ENCODE measurements around a stretch of chr9.

- CAGE, long polyA plus RNA: no peak
- RRBS: no CpG with 5 or more reads among the region's 7 CpGs
Measured at GRCh38 chr9:107755173-107755835, 265.7 kb upstream of the KLF4 start.

DNA sequence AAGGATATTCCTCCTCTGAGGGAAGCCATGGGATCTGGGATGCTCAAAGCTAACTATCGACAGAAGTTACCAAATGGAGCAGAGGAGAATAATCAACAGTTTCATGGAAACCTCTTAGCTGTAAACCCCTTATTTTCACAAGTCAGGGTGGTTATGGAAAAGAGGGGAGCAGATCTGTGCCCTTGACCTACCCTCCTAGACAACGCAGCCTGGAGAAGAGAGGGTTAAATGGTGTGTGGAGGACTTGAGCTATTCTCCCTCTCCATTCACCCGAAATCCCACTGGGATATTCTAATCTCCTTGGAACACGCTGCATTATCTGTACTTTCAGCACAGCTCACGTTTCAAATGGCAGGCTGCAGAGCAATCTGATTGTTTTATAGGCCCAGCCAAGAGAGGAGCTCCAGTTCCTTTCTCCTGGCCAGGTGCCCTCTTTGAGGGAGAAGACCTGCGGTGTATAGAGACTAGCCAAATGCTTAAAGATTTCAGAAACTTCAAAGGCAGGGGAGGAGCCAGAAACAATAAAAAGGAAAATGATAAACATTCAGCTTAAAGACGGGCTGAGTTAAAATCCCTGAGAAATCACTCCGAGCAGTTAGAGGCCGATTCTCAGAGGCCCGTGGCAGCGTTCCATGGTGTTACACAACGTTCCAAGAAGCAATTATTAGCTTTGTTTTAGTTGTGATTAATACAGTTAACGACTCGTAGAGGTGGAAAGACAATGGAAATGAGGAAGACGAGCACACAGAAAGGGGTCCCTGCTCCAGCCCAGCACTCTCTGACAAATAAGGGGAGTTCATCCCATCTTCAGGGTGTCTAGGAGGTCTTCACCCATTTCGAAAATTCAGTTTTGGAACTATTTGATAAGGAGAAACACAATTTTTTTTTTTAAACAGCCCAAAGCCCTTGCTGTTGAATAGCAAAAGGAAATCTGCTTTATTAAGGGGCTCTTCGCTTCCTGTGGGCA lies 564.1 kb upstream of the KLF4 start:
- CAGE, long polyA plus RNA: no peak
- RRBS: no CpG with 5 or more reads among the region's 17 CpGs

DNA sequence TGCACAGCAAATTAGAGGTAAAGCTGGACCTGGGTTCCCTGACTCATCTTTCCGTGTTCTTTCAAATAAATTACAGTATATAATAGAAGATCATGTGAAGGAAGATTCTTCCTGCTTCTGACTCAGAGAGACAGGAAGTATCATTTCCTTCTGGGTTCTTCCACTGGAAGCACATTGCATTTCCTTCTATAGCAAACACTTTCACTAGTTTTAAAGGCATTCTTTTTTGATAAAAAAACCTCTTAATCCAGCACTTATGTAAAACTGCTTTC lies 566.6 kb upstream of the KLF4 start:
- CAGE, long polyA plus RNA: no peak
- RRBS: no CpG with 5 or more reads among the region's 1 CpG

DNA sequence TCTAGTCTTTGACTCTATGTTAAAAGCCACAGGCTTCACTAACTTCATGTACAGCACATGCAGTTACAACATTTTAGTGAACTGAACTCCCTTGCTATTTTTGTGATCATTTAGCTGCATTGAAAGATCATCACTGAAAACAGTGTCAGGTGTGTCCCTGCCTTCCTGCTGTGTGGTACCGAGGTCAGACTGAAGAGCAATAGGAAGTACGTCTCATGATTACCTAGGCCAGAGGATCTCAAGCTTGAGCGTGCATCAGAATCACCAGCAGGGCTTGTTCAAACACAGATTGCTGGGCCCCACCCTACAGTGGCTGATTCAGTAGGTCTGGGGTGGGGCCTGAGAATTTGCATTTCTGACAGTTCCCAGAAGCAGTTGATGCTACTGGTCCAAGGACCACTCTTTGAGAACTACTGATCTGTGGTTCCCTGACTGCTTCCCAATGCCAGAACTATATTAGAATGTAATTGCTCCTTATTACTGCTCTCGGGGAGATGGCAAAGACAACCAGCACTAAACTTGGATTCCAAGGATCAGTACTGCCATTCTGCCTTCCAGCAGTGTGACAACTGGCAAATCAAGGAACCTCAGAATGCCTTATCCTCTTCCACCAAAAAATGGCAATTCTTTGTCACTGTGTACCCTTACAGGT lies 159.6 kb downstream of the ACTL7B start:
- CAGE, long polyA plus RNA: no peak
- RRBS: no CpG with 5 or more reads among the region's 4 CpGs

DNA sequence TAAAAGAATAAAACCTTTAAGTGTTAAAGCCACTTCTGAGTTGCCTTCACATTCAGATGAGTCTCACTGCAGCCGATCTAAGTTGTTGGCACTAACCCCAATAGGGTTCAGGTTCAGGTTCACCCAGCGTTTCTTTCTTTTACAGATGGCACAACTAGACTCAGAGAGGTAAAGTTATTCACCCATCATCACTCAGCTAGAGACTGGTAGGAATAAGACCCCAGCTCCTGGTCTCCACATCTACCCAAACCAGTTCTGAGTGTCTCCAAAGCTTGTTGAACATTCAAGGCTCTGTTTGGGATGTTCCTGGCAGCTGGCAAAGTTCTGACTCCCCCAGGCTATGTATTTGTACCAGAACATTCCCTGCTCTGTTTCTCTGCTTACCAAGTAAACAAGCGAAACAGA lies 146.0 kb downstream of the ACTL7B start:
- CAGE, long polyA plus RNA: no peak
- RRBS: no CpG with 5 or more reads among the region's 3 CpGs

DNA sequence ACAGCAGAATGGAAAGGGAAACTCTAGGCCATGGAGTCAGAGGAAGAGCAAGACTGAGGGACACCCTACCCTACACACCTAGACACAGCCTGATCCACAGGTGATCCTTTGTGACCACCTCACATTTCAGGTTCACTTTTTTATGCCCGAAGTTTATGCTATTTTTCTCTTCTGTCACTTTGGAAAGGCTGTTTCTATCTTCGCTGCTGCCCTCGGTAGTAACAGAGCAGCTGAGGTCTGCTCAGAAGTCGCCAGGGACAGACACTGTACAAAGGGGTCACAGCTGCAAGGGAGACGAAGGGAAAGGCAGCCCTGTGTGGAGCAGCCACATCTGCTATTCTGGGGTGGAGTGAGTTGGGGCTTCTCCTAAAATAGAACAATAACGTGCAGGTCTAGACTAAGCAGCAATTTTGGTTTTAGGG lies 72.5 kb downstream of the ACTL7B start:
- CAGE, long polyA plus RNA: no peak
- RRBS: no CpG with 5 or more reads among the region's 6 CpGs

DNA sequence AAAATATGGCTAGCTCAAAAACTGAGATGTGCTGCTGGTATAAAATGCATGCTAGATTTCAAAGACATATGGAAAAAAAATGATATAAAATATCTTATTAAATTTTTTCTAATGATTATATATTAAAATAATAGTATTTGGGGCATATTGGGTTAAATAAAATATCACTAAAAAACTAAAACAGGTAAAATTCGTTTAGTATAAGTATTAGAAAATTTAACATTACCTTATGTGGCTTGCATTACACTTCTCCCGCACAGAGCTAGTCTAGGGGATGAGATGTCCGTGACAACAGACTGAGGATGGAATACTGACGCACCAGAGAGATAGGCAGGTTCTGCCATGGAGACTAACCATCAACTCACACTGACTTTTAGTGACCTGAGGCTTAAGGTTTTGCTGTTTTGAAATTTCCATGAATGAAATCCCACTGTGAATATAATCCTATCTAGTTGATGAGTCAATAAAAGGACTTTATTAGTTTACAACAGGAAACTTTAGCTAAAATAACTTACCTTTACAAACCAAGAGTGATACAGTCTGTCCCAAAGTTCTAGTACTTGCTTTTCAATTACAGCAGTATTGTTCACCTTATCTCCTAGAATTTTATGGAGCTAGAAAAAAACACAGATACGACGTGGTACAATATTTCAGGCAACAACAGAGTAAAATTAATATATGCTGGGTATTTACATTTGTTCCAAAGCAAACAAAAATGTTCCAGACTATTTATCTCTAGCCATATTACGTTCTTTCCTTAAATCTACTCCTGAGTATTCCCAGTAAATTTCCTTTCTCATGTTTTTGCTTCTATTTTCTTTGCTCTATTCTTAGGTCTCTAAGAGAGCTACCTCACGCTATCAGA lies 46.8 kb upstream of the CTNNAL1 start:
- CAGE, long polyA plus RNA: no peak
- RRBS: no CpG with 5 or more reads among the region's 8 CpGs

DNA sequence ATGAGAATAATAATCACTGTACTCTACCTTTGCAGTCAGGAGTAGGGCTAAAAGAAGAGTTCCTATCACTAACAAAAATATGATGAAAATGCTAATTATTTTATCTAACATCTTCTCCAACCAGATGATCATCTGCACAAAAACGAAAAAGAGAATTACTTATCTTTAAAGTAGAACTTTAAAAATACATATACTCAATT lies 39.0 kb downstream of the TMEM245 start:
- CAGE, long polyA plus RNA: no peak
- RRBS: no CpG with 5 or more reads among the region's 1 CpG

- CAGE, long polyA plus RNA: no peak
- RRBS: no CpG with 5 or more reads among the region's 4 CpGs
Measured at GRCh38 chr9:109262852-109263220, 58.0 kb downstream of the EPB41L4B start.

GRCh38 chr9:109297791-109298276 lies 23.0 kb downstream of the EPB41L4B start:
- CAGE, long polyA plus RNA: no peak
- RRBS: no CpG with 5 or more reads among the region's 2 CpGs

DNA sequence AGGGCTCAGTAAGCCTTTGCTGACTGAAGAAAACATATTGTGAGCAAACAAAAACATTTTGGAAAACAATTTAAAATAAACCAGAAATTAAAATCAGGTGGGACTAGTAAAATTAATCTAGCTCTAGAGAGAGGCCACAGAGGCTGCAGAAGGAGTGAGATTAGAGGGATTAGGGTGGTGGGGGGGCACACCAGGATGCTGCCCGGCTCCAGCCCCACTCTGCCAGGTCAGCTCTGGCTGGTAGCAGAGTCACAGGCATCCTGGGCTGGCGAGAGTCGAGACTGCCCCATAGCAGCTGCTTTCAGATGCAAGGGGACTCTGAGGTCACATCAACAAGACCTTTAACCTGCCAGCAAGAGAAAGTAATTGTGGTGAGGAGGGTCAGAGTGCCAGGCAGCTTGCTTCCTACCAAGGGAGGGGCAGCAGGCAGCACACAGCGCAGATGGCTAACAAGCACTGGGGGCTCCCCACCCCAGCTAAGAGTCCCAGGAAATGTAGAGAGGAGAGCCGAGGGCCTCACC lies 7.5 kb downstream of the EPB41L4B start:
- CAGE, long polyA plus RNA: no peak
- RRBS: no CpG with 5 or more reads among the region's 5 CpGs

DNA sequence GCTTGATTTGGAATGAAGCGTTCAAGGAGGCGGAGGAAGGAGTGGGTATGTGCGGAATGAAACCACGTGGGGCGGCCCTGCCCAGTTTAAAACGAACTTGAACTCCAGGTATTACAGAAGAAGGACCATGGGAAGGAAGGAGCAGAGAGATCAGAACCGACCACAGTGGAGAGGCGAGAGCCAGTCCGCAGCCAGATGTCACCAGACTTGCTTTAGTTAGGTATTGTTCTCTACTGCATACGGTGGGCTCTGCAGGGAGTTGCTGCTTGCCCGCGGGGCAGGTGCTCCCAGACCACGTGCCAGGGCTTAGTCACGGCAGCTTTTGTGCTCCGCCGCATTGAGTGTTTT lies 35.1 kb upstream of the EPB41L4B start:
- CAGE, long polyA plus RNA: no peak
- RRBS: no CpG with 5 or more reads among the region's 16 CpGs

GRCh38 chr9:109440567-109441158 lies 57.4 kb downstream of the PTPN3 start:
- CAGE, long polyA plus RNA: no peak
- RRBS: no CpG with 5 or more reads among the region's 4 CpGs

DNA sequence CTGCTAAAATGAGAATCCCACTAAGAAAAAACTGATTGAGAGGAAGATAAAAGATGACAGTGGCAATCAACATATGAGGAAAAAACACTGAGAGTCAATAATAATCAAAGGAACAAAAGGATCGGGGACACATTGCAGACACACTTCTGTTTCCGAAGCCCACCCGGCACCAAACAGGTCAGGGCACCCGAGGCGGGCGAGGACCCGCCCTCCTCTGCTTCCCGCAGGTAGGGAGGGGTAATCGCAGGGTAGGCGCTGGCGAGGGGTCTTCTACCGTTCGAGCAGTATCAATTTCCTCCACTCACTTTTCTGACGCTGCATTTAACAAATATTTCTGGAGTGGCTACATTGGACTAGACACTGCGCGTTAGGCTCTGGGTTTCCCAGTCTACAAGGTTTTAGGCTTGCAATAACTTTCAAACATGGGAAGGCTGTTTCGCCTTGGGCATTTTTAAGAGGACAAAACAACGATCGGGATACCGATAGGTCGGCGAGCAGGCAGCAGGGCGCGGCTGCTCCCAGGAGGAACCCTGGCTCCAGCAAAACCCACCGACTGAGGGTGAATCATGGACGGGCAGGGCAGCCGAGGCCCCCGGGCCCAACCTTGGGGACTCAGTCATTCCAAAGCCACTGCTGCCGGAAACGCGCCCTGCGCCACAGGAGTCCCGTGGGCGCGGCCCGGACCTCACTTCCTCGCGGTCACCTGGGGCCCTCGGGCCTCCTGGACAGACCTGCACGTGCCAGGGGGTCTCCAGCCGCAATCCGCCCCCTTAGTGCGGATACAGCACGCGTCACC lies 1.1 kb downstream of the TXN start:
- CAGE, long polyA plus RNA: no peak
- RRBS: 1% methylated on average over 8 of the region's 45 CpGs

GRCh38 chr9:110650838-110651309 lies 17.7 kb upstream of the MUSK start:
- CAGE, long polyA plus RNA: no peak
- RRBS: no CpG with 5 or more reads among the region's 6 CpGs

DNA sequence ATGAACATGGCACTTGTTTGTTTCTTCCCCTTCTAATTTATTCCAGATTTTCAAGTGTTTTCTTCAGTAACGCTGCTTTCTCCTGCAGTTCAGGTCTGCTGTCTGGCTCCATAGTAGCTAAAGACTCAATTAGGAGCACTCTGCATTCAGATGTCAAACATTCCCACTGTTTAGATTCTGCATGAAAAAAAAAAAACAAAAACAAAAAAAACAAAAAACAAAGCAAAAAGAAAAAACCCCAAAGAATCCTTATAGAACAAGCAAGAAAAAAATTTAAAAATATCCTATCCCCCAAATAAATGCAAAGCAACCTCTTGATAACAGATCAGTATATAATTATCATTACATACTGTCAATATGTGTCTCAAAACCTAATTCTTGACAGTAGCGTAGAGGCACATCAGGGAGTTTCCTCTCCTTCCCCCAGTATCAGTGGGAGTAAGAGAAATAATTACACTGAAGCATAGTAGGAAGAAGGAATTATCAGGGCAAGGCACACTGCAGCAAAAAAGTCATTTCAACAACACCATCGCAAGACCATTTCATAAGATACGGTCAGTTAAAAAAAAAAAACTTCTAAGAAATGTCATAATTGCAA lies 32.1 kb upstream of the OR2K2 start:
- CAGE, long polyA plus RNA: no peak
- RRBS: no CpG with 5 or more reads among the region's 4 CpGs

GRCh38 chr9:111371466-111371909 lies 41.5 kb upstream of the OR2K2 start:
- CAGE, long polyA plus RNA: no peak
- RRBS: no CpG with 5 or more reads among the region's 5 CpGs

- CAGE, long polyA plus RNA: no peak
- RRBS: no CpG with 5 or more reads among the region's 7 CpGs
Measured at GRCh38 chr9:111436866-111437454, 47.2 kb downstream of the ECPAS start.

DNA sequence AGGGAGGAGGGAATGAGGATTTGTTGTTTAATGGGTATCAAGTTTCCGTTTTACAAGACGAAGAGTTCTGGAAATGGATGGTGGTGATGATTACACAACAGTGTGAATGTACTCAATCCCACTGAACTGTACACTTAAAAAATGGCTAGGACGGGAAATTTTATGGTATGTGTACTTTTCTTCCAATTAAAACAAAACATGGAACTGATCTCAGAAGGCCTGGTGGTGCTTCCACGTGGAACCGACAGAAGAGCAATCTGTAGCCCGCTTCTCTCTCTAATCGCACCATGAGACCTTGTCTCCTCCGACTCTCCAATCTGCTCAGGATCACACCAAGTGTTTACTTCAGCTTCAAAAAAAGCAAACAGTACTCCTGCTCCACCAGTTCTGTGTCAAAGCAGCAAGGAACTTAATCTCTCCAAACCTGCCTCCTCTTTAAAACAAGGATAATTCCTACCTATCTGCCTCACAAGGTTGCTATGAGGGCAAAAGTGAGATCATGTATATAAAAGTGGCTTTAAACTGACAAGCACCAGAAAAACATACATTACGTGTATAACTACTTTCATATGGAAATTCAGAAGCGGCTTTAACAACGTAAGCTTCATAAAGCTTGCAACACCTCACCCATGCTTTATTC lies 2.1 kb downstream of the ECPAS start:
- CAGE, long polyA plus RNA: no peak
- RRBS: no CpG with 5 or more reads among the region's 11 CpGs

DNA sequence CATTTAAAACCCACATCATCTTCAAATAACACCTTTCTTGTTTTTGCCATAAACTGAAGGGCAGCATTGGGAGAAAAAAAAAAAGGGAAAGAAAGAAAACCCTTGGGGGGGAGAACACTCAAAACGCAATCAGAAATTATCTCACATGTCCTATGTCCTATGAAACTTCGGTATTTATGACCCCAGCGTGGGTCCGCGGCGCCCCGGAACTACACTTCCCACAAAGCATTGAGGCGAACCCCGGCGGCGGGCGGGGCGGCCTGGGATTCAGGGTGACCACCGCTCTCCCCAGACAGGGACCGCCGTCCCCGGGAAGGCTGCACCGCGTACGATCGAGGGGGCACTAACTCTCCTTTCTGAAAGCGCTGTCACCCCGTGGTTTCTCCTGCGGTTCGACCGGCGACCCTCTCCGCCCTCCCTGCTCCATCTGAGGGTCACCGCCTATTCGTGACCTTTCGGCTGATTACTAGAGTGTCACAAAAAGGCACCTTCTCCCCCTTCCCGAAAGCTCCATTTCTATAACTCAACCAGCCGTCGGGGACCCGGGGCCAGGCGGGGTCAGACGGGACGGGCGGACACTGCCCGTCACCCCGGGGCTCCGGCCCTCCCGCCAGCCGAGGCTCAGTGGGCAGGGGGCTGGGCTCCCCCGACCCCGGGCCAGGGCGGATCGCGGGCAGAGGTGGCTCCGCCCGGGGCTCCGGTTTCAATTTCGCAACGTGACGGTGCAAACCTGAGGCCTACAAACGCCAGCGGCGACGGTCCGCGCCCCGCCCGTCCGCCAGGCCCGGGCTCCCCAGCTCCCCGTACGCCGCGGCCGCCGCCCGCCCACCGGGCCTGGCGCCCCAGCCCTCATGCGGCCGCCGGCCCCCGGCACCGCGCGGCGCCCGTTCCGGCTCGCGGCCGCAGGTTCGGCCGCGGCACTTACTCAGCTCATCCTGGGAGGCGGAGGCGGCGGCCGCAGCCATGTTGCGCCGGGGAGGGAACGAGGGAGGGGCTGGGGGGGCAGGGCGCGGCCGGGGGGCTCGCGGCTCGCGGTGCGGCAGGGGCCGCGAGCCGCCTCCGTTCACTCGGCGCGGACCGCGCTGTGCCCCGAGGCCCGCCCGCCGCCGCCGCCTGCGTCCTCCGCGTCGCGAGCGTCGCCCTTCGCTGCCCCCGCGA lies 1.2 kb downstream of the ECPAS start:
- CAGE, long polyA plus RNA: no peak
- RRBS: 1% methylated on average over 69 of the region's 130 CpGs